ENCODE measurements around a stretch of chr2.

DNA sequence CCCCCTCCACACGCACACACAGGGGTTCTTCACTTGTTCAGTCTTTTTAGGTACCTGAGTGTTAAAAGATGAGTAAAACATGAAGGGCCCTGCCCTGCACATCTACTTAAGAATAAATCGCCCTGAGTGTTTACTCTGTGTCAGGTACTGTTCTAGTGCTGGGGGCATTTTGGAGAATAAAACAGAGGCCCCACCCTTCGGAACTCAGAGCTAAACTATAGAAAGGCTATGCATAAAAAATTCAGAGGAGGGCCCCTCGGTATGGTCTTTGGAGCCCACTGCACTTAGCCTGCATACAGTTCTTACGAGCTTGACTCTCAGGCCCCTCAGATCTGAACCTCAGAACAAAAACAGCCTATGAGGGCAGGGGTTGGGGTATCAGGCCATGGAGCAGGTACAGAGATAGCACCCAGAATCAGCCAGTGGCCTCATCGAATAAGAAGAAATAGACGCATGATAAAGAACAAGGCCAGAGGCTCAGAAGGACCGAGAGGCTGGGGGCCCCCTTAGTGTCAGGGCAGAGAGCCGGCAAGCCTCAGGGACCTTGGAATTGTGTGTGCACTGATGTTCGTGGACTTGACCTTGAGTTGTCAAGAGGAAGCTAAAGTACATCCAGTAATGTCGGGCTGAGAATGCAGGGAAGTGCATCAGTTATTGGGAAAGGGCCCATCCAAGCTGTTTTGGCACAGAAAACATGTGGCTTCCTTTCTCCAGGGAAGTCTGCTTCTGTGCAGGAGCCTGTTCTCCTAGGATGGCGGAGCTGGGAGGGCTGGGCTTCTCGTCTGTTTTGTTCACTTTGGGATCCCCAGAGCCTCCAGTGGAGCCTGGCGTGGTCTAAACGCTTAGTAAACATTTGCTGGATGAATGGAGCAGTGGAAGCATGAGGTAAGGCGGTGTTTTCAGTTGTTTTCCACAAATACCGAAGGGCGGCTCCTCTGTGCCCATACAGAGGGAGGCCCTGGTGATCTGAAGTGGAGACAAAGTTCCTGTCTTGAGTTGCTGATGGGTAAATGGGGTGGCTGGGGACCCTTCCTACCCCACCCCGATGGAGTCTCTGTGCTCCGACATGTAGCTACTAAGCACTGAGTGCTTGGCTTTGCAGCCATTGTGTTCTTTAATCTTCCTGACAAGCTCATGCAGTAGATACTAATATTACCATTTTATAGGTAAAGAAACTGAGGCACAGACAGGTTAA lies 23.6 kb downstream of the ATOH8 start:
- PRO-cap = no peak
- RAMPAGE, long total RNA, 4 experiments = no peak in any of the 4 experiments

DNA sequence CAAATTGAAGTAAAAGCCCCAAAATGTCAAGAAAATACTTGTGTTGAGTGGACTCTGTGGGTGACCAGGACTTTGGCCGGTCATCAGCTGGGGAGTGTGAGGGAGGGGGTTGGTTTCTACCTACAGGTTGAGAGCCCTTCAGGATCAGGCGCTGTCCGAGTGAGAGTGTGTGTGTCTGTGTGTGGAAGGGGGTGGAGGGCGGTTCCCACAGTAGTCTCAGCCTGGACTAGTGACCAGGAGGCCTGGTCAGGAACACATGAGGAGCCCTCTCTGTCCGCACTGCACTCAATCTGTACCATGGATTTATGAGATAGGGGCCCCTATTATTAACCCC lies 34.2 kb downstream of the ATOH8 start:
- PRO-cap = no peak
- RAMPAGE, long total RNA, 4 experiments = no peak in any of the 4 experiments

- PRO-cap = no peak
- RAMPAGE, long total RNA, 4 experiments = no peak in any of the 4 experiments
These were observed 61.4 kb downstream of the ST3GAL5 start for GRCh38 chr2:85827504-85827776.

DNA sequence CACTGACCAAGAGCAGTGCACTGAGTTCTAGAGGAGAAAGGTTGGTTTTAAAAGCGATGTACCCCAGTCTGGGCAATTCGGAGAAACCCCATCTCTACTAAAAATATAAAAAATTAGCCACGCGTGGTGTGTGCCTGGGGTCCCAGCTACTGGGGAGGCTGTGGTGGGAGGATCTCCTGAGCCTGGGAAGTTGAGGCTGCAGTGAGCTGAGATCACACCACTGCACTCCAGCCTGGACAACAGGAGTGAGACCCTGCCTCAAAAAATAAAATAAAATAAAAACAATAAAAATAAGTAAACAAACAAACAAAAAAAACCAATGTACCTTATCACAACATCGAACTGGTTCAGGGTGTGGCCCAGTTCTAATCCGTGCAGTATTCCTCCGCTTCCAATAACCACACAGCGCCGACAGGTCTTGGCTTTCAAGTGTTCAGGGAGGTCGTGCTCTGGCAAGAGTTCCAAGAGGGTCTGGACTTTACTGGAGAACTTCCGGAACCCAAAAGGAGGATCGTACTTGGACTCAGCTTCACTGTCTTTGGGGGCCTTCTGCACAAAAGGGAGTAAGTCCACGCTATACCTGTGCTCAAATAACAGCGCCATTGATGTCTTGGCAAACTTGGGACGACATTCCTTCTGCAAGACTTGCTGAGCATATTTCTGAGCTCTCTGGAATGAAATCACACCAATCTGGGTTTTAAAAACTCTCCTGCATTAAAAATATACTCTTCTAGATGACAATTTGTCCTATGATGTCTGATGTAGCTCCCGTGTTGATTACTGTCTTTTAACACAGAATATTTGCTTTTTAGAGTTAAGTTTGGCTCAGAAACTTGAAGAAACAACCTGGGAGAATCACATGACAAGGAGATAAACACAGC lies 41.0 kb downstream of the ST3GAL5 start:
- PRO-cap = no peak
- RAMPAGE, long total RNA, 4 experiments = no peak in any of the 4 experiments

DNA sequence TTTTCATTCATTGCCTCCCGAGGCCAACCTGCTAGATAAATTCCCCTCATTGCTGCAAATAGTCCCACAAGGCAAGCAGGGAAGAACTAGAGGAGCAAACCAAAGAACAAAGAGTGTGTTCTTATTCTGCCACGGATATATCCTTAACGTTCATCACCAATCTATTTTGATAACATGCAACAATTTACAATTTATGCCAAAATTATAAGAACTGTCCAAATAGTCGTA lies 1.8 kb downstream of the ST3GAL5 start:
- PRO-cap = no peak
- RAMPAGE, long total RNA, 4 experiments = no peak in any of the 4 experiments

DNA sequence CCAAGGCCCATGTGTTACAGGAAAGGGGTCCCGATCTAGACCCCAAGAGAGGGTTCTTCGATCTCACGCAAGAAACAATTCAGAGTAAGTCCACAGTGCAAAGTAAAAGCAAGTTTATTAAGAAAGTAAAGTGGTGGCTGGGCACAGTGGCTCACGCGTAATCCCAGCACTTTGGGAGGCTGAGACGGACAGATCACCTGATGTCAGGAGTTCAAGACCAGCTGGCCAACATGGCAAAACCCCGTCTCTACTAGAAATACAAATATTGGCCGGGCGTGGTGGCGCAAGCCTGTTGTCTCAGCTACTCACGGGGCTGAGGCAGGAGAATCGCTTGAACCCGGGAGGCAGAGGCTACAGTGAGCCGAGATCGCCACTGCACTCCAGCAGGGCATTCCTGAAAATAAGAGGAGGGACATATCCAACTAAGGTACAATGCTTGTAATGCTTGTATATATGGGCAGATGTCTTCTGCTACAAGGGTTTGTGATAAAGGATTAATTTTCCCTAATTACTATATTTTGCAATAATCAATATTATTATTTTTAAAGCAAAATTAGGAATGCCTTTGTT lies 1.2 kb upstream of the ST3GAL5 start:
- PRO-cap = no peak
- RAMPAGE, long total RNA, 4 experiments = no peak in any of the 4 experiments

DNA sequence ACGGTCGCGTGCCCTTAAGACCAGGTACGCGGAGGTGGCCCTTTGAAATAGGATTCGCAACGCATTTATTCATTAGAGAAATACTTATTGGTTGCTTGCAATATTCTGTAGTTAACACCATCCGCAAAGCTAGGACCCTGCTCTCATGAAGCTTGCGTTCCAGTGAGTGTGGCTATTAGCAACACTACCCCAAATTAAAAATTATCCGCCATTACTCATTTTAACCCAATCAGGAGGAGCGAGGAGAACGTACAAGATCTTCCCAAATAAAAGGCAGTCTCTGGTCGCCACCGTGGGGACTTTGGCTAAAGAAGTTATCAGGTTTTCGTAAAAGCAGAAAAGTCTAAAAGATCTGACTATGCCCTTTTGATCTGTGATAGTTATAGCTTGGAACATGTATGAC lies 432 bp downstream of the PTCD3 start:
- PRO-cap = no peak
- RAMPAGE, long total RNA, 4 experiments = no peak in any of the 4 experiments

DNA sequence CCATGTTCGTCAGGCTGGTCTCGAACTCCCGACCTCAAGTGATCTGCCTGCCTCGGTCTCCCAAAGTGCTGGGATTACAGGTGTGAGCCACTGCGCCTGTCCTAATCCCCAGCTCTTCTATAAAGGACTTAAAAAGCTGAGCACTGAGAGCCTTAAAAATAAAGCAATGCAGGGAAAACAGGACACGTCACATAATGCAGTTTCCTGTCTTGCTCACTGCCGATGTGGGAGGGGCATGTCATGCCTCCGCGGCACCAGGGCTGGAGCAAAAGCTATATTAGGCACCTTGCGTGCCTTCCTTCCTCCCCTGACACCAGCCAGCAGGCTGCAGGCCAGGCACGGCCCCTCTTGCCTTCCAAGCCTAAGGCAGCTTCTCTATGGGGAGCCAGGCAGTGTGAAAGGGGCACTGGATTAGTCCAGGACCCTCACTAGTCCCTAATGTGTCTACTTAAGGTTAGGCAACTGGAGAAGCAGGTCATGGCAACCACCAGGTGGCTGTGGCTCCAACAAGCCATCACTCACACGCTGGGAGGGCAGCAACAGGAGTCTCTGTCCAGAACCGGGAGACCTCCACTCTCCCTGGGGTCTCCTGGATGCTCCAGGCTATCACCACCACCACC lies 26.3 kb downstream of the MRPL35 start:
- PRO-cap = bidirectional peak, plus-strand start at position 339 of the sequence, minus-strand start at position 125 of the sequence
- RAMPAGE, long total RNA, 4 experiments = no peak in any of the 4 experiments

DNA sequence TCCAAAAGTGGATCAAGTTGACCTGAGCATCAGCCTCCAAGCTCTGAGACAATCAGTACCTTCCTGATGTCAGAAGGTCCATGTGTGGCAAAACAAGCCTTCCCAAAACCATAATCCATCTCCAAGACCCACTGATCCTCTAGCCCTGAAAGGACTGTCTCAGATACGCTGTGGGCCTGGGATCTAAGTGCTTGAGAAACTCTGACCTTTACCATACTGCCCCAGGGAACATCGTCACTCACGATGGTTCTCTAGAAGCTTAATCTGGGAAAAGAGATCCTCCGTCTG lies 47.0 kb downstream of the REEP1 start:
- PRO-cap = bidirectional peak, plus-strand start outside the sequence, minus-strand start at position 156 of the sequence
- RAMPAGE, long total RNA, 4 experiments = no peak in any of the 4 experiments

GRCh38 chr2:86290802-86291000 lies 46.7 kb downstream of the REEP1 start:
- PRO-cap = bidirectional peak, plus-strand start at chr2:86290900, minus-strand start at chr2:86290669
- RAMPAGE, long total RNA, 4 experiments = no peak in any of the 4 experiments

- PRO-cap = bidirectional peak, plus-strand start at chr2:86337059, minus-strand start at chr2:86336921
- RAMPAGE, long total RNA, 4 experiments = start-site peak on the minus strand in 1 of 4 experiments, at chr2:86336894-86336943 at its widest, 14 reads per replicate
These were observed 915 bp downstream of the REEP1 start for GRCh38 chr2:86336175-86337246.

GRCh38 chr2:86627962-86628683 lies 4.5 kb upstream of the RNF103 start:
- PRO-cap = no peak
- RAMPAGE, long total RNA, 4 experiments = no peak in any of the 4 experiments

GRCh38 chr2:86720909-86721397 lies 862 bp downstream of the RMND5A start:
- PRO-cap = no peak
- RAMPAGE, long total RNA, 4 experiments = no peak in any of the 4 experiments

DNA sequence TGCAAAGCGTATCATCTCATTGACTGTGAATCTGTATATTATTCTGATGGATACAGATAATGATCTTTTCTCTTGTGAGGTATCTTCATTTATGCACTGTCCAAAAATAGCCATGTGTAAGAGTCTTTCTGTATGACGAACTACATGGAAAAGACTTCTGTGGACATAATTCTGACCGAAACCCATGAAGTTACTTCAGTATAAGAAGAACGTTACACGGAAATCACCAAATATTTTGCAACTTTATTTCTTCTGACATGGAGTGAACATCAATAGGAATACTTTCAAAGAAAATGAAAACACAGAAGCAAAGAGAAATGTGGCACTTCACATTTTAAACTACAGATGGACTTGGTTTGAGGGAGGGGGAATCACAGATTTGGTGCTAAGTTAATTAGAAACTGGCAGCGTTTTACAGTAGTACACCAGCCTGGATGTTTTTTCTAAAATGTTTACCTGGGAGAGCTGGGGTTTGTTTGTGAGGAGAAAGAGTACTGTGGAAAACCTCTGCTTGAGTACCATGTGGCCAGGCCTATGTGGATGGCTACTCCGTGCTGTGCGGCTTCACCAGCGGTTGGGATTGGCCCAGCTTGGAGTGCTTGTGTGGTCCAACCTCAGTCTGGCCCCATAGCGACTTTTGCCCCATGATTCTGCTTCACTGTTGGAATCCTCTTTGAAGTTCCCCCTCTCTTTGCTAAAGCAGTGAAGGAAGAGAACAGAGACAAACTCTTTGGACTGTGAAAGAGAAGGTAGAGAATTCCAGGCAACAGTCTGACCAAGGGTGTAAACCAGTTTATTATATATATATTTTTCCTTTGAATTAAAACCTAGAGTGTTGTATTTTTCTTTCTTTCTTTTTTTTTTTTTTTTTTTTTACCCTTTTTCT lies 16.0 kb downstream of the CD8A start:
- PRO-cap = no peak
- RAMPAGE, long total RNA, 4 experiments = no peak in any of the 4 experiments

DNA sequence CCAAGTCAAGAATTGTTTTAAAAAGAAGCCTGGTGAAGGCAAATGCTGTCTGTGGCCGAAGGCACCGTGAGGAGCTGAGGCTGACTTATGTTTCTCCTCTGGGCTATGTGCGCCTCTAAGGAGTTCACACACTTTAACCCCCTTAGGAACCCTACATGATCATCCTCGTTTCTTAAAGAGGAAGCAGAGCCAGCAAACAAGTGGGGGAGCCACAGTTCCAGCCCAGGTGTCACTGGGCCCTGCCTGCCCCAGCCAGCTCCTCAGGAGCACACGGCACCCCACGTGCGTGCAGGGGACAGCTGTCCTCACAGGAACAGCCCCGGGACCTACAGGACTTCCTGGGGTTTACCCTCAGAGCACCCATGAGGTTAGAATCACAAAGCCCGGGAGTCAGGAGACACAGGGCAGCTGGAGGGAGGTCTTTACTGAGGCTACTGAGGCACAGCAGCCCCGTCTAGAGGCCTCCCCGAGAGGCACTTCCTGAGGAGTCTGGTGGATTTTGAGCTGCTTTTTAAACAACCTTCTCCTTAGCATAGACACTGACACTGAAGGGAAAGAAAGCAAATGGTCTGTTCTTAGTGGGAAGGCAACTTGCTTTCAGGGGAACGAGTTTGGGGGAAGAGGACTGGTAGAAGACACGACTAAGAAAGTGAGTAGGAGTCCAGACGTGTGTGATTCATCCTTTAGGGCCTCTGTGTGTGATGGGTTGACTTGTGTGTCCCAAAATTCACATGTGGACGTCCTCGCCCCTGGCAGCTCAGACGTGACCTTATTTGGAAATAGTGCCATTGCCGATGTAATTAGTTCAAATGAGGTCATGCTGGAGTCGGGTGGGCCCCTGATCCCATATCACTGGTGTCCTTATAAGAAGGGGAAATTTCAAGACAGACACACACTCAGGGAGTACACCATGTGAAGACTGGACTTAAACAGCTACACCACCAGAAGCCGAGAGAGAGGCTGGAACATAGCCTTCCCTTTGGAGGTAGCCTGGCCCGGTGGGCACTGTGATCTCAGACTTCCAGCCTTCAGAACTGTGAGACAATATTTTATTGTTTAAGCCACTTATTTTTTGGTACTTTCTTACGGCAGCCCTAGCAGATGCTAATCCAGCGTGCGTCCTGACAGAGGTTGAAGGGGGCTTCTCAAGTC lies 278.5 kb upstream of the PLGLB2 start:
- PRO-cap = no peak
- RAMPAGE, long total RNA, 4 experiments = no peak in any of the 4 experiments

DNA sequence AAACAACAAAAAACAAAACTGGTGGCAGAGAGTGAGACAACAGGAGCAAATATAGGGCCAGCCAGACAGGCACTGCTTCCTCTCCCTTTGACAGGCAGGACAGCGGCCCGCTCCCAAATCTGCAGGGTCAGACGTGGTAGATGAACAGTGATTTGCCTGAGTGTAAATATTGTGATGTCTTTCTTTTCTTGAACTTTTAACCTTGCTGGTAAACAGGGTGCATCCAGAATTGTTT lies 217.5 kb upstream of the PLGLB2 start:
- PRO-cap = no peak
- RAMPAGE, long total RNA, 4 experiments = no peak in any of the 4 experiments

DNA sequence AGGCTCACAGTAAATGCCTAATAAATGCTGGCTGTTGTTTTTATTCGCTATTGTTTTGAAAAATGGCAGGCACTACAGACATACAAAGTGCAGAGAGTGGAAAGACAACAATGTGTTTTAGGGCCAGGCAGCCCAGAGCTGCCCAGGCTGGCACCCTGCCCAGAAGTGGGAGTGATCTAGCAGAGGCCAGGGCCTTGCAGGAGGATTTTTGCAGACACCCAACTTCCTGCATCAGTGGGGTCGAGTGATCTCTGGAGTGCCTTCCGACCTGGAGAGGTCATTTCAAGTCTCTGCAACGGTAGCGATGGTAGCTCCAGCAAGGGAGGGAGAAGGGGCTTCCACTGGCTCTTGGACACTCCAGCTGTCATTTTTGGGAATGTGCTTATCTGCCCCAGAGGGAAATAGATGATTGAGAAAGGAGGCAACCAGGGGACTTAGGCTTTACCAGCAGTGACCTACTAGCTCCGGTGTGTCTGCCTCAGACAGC lies 154.1 kb upstream of the PLGLB2 start:
- PRO-cap = no peak
- RAMPAGE, long total RNA, 4 experiments = no peak in any of the 4 experiments

GRCh38 chr2:87603880-87604703 lies 143.8 kb upstream of the PLGLB2 start:
- PRO-cap = no peak
- RAMPAGE, long total RNA, 4 experiments = no peak in any of the 4 experiments

- PRO-cap = no peak
- RAMPAGE, long total RNA, 4 experiments = no peak in any of the 4 experiments
These were observed 108.2 kb upstream of the PLGLB2 start for GRCh38 chr2:87639723-87640108.

DNA sequence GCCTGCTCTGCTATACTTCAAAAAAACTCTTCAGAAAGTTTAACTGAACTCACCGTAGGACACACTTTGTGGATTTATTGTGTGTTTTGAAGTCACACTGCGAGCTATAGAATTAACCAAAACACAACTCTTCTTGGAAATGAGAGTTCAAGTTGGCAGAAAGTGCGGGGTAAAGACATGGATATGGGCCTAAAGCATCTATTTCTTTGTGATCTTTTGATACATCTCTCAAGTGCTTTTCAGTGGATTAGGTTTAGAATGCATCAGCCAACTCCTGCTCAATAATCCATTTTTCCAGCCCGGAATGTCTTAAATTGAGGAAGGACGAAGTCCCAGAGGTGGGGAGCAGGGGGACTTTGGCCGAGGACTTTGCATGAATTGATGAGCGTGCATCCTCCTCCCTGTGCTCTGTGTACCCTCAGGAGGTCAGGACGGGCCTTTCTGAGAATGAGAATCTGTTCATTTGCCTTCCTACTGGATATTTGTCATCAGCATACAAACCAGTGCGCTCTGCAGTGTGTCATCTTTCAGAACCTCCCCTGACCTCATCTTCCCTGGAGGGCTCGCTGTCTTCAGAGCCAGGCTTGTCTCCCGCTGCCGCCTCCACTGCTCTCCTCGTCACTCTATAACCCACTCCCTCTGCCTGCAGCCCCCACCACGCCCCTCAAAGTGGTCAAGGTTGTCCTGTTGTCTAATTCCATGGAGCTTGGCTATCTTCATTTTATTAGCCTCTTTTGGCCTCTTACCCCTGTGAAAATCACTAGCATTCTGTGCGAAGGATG lies 2.6 kb downstream of the PLGLB2 start:
- PRO-cap = no peak
- RAMPAGE, long total RNA, 4 experiments = no peak in any of the 4 experiments